HTR-8/SVneo (cell line): ENCODE data around the genes SYT2 and ADIPOR1.

- RRBS, result no CpG with 5 or more reads among the region's 2 CpGs
Measured at GRCh38 chr1:202579631-202580477, 130.4 kb downstream of the SYT2 start.

GRCh38 chr1:202581072-202581960, 128.9 kb downstream of the SYT2 start:
- RRBS, result no CpG with 5 or more reads among the region's 5 CpGs

- RRBS, result no CpG with 5 or more reads among the region's 10 CpGs
Measured at GRCh38 chr1:202588993-202590134, 120.9 kb downstream of the SYT2 start.

GRCh38 chr1:202593854-202594210, 116.4 kb downstream of the SYT2 start:
- RRBS, result no CpG with 5 or more reads among the region's 4 CpGs

DNA sequence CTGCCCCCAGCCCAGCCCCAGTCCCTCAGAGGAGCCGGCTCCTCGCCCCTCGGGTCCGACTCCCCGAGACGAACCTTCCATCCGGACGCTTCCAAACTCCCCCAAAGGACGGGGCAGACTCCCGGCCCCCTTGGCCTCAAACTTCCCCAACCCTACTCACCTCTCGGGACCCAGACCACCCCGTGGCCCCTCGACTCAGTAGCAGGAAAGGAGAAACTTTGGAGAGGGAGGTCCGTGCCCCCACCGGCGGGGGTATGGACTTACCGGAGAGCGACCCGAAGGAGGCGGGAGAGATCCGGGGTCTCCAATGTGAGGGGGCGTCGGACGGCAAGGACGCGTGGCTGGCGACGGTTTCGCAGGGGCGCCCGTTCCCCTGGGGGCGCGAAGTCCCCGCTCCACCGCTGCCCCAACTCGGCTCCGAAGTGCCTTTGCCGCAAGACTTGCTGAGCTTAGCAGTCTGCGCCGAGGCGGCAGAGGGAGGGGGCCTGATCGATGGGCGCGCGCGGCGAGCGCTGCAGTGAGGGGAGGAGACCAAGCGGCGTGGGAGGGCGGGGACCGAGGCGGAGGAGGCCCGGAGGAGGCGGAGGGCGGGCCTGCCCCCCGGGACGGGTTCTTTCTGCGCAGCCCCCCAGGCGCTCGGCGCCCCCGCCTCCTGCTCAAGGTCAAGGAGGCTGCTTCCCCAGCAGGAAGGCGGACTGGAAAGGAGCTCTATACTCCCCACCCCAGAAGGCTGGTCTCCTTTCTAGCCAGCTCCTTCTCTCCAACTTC, at the start of gene SYT2:
SYT2 (minus strand) TSS at position 461 of the 768 bp plus-strand sequence.
- RRBS, result 31% methylated on average over 11 of the region's 64 CpGs

DNA sequence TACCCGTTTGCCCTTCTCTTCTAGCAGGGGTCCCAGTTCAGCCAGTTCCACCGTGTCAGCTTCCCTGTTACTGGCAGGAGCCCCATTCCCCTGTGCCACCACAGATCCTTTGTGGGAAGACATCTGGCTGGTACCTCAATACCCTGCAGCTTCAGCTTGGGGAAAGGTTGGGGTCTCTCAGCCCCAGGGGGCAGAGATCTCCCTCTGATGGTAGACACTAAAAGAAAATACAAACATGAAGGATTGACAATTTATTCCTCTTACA, 7.2 kb downstream of the ADIPOR1 start:
- RRBS, result no CpG with 5 or more reads among the region's 2 CpGs

GRCh38 chr1:202957386-202958680, at the start of gene ADIPOR1:
TSS of gene ADIPOR1 (minus strand) at chr1:202958312.
- RRBS, result 2% methylated on average over 52 of the region's 97 CpGs

- RRBS, result no CpG with 5 or more reads among the region's 10 CpGs
Measured at GRCh38 chr1:202965118-202966023, 1.7 kb downstream of the CYB5R1 start.

- RRBS, result no CpG with 5 or more reads among the region's 5 CpGs
Measured at GRCh38 chr1:203006046-203006407, 1.1 kb upstream of the TMEM183A start.

GRCh38 chr1:203026914-203027275, 604 bp downstream of the PPFIA4 start:
- RRBS, result 15% methylated on average over 6 of the region's 20 CpGs

GRCh38 chr1:203127987-203128877, 706 bp downstream of the ADORA1 start:
- RRBS, result 4% methylated on average over 13 of the region's 42 CpGs

DNA sequence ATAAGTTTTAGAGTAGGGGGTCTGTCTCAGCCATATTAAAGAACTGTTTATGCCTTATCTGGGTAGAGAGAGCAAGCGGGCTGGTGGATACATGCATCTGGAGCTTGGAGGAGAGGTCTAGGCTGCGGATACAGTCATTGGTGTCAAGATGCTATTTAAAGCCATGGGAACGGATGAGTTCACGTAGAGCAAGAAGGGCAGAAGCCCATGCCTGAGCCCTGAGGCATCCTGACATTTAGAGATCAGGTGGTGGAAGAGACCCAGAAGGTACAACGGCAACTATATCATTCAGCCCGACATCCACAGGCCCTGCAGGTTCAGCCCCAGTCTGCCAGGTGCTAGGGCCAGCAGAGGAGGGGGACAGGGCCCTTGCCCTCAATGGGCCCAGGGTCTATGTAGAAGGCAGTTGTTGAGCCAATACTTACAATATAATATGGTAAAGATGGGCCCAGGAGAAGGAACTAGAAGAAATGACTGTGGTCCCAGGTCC, 15.1 kb upstream of the CHI3L1 start:
- RRBS, result no CpG with 5 or more reads among the region's 6 CpGs

DNA sequence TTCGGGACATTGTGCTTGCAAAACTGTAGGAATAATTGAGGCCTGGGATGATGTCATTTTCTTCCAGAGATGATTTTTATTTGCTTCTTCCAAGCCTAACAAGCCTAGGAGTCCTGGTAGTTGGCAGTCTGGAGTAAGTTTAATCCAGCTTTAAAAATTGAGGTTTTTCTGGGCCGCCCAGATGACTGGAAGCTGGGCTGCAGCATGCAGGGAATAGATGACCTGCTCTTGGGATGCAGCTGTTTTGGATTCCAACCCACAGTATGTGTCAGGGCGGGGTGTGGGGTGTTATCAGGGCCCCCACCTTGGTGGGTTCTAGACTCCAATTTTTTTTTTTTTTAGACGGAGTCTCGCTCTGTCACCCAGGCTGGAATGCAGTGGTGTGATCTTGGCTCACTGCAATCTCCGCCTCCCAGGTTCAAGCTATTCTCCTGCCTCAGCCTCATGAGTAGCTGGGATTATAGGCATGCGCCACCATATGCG, 34.8 kb upstream of the CHIT1 start:
- RRBS, result no CpG with 5 or more reads among the region's 8 CpGs

- RRBS, result no CpG with 5 or more reads among the region's 23 CpGs
Measured at GRCh38 chr1:203277925-203279033, 27.0 kb upstream of the BTG2 start.

DNA sequence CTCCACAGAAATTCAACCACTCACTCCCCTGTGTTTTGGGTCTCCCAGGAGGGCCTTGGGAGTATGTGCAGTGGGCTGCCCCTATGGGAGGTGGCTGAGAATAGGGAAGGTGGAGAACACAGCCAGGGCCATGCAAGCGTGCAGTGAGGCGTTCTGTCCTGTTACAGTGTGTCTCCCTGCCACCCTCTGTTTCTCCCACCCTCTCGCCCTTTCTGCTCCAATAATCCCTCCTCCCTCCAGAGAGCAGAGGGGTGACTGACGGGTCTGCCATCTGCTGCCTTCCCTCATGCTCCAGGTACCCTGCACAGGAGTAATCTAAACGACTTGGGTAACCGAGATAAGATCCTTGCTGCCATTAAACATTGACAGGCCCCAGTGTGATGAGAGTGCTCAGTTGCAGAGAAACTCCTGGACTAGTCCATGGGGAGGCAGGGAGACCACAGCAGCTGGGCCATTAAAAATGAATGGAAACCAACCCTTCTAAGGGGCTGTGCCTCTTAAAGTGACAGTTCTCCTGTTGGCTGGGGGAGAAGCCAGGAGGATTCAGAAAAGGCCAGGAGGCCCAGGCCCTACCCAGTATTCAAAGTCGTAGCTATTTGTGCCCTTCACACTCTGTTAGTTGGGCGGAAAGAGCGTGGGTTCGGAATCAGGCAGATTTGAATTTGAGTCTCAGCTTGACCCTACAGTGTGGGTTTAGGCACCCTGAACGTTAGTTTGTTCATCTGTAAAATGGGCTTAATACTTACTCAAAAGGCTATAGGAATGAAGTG, 22.4 kb upstream of the BTG2 start:
- RRBS, result no CpG with 5 or more reads among the region's 11 CpGs

- RRBS, result no CpG with 5 or more reads among the region's 10 CpGs
Measured at GRCh38 chr1:203287048-203287878, 18.1 kb upstream of the BTG2 start.

- RRBS, result no CpG with 5 or more reads among the region's 18 CpGs
Measured at GRCh38 chr1:203291047-203292025, 14.0 kb upstream of the BTG2 start.

GRCh38 chr1:203306028-203306970, 980 bp downstream of the BTG2 start:
- RRBS, result 27% methylated on average over 6 of the region's 26 CpGs

DNA sequence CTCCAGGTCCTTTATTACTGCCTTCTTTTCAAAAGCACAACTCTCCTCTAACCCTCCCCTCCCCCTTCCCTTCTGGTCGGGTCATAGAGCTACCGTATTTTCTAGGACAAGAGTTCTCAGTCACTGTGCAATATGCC, 2.9 kb downstream of the BTG2 start:
- RRBS, result no CpG with 5 or more reads among the region's 2 CpGs

DNA sequence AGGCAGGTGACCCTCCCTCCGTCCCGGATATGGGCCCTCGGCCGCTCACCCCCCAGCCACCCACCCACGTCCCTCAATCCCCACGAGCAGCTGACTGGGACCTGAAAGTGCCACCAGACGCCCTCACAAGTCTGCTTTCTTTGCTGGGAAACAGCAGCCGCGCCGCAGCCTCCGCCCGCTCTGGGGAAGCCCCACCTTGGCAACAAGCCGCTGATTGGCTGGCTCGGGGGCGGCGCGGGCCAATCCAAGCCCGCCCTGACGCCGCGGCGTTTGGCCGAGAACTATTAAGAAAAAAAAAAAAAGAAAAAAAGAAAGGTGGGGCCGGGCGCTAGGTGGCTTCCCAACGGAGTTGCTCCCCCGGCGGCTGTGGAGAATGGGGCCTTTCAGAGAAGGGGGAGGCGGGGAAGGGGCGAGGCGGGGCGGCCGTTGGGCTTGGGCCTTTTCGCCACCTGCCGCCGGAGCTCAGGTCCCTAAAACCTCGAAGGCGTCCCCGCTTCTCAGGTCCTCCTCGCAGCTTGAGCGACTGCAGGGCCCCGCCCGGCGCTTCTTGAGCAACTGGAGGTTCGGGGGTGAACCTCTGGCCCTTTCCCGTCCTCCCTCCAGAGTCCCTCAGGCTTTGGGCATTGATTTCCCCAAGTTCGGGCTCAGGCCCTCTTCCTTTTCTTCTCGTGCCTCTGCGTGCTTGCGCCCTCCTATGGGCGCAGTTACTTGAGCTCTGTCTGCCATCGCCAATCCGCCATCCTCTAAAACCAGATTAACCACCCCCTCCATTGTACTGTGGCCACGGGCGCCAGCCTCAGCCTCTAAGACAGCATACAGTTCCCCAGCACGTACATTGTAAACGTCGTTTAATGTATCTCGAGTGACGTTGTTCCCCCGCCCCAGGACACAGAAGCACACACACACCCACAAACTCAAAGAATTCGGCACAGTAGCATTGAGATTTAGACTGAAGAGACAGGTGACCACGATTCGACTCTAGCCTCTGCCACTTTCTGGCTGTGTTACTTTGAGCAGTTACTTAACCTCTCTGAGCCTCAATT, 22.3 kb downstream of the BTG2 start:
- RRBS, result 18% methylated on average over 14 of the region's 64 CpGs